Bronchus fibroblast of lung (primary cell): ENCODE data around the gene APOL1.

DNA sequence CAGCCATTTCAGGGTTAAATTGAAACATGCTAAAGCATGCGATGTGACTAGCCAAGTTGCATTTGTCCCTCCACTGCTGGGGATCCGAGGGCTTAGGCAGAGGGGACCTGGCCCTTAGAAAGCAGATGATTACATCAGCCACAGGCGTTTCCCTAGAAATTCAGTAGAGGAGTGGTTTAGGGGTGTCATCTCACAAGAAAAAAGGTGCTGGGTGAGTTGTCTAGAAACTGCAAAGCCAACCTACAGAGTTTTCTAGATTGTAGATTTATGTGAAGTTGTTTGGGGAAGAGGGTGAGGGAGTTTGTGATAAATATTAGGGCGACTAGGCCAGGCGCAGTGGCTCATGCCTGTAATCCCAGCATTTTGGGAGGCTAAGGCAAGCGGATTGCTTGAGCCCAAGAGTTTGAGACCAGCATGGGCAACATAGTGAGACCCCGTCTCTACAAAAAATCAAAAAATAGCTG lies 615 bp downstream of the APOL6 start:
- RAMPAGE, long total RNA, result no peak

GRCh38 chr22:35737697-35738027 lies 20.0 kb downstream of the APOL5 start:
- RAMPAGE, long total RNA, result no peak

GRCh38 chr22:35885196-35885655 lies 143.4 kb downstream of the RBFOX2 start:
- RAMPAGE, long total RNA, result no peak

- RAMPAGE, long total RNA, result no peak
These were observed 125.5 kb downstream of the RBFOX2 start for GRCh38 chr22:35903069-35903667.

GRCh38 chr22:35903848-35904780 lies 124.5 kb downstream of the RBFOX2 start:
- RAMPAGE, long total RNA, result no peak

DNA sequence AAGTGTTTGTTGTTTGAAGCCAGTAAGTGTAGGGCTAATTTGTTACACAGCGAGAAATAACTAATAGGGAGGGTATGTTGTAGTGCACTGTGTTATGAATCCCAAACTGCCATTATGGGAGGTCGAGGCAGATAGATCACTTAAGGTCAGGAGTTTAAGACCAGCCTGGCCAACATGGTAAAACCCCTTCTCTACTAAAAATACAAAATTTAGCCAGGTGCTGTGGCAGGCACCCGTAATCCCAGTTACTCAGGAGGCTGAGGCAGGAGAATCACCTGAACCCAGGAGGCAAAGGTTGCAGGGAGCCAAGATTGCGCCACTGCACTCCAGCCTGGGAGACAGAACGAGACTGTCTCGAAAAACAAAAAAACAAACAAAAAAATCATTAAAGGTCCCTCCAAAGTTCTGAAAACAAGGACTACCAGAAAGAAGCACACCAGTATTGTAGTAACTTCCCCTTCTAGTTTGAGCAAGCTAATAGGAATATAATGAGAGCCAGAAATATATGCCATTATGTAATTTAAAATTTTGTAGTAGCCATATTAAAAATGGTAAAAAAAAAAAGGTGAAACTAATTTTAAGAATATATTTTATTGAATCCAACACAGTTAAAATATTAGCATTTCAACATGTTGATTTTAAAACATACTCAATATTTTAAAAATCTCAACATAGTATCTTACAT lies 34.9 kb downstream of the RBFOX2 start:
- RAMPAGE, long total RNA, result no peak

DNA sequence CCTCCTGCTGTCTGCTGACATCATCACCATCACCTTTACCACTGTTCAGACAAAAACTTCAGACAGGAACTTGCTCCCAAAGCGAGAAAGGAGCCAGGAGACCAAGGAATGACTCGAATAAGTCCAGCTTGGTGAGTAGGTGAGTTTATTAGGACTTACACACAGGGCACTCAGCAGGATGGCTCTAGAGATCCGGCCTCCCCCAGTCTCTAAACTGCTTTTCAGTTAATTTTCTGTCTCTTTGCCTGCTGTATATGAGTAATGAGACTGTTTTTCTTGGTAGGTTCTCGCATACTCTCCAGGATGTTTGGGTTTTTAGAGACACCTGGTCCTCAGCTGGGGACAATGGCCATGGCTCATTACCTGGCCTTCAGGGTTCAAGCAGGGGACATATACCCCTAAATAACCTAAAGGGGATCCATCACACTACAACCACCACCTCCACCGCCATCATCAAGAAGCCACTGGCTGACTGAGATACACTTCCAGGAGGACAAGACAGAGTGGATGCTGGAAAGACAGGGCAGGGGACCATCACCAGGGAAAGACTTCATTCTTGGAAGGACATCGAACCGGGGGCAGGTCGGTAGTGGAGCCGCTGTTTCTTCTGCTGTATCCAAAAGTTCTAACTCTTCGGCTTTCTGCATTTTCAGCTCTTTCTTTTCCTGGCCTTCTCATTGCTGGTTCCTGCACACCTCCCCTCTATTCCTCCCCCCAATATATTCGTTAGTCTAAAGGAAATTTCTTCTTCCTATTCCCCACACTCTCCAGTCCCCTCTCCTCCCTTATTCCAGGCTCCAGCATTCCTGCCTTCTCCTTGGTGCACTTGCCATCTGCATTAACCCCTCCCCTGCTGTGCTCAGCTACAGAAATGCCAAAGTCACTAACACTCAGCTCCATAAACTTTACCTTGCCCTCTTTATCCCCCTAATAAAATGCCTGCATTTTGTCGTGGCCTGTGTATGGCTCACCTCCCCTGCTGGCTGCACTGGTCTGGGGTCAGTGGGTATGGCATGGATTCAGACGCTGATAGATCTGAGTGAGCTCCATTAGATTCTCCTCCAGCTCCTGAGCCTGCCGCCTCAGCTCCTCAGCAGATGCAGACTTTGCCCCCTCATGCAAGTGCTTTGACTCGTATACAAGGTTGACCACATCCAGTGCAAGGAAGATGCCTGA lies 20.0 kb downstream of the APOL3 start:
- RAMPAGE, long total RNA, result no peak

GRCh38 chr22:36142934-36143963 lies 17.3 kb downstream of the APOL3 start:
- RAMPAGE, long total RNA, result no peak

GRCh38 chr22:36252601-36253719 lies at the start of gene APOL1:
Gene APOL1, plus strand, starts transcription at chr22:36253133.
- RAMPAGE, long total RNA, result no peak

DNA sequence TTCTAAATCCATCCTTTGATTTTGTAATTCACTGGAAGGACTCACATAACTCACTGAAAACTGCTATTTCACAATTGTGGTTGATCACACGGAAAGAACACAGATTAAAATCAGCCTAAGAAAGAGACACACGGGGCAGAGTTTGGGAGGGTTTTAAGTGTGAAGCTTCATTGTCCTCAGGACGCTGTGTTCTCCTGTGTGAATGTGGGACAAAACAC lies 10.4 kb downstream of the APOL1 start:
- RAMPAGE, long total RNA, result no peak

DNA sequence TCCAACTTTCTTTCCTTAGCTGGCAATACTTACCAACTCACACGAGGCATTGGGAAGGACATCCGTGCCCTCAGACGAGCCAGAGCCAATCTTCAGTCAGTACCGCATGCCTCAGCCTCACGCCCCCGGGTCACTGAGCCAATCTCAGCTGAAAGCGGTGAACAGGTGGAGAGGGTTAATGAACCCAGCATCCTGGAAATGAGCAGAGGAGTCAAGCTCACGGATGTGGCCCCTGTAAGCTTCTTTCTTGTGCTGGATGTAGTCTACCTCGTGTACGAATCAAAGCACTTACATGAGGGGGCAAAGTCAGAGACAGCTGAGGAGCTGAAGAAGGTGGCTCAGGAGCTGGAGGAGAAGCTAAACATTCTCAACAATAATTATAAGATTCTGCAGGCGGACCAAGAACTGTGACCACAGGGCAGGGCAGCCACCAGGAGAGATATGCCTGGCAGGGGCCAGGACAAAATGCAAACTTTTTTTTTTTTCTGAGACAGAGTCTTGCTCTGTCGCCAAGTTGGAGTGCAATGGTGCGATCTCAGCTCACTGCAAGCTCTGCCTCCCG lies 12.8 kb downstream of the APOL1 start:
- RAMPAGE, long total RNA, result no peak

GRCh38 chr22:36287867-36288238 lies 34.9 kb downstream of the APOL1 start:
- RAMPAGE, long total RNA, result no peak

GRCh38 chr22:36300602-36301222 lies 47.8 kb downstream of the APOL1 start:
- RAMPAGE, long total RNA, result no peak

DNA sequence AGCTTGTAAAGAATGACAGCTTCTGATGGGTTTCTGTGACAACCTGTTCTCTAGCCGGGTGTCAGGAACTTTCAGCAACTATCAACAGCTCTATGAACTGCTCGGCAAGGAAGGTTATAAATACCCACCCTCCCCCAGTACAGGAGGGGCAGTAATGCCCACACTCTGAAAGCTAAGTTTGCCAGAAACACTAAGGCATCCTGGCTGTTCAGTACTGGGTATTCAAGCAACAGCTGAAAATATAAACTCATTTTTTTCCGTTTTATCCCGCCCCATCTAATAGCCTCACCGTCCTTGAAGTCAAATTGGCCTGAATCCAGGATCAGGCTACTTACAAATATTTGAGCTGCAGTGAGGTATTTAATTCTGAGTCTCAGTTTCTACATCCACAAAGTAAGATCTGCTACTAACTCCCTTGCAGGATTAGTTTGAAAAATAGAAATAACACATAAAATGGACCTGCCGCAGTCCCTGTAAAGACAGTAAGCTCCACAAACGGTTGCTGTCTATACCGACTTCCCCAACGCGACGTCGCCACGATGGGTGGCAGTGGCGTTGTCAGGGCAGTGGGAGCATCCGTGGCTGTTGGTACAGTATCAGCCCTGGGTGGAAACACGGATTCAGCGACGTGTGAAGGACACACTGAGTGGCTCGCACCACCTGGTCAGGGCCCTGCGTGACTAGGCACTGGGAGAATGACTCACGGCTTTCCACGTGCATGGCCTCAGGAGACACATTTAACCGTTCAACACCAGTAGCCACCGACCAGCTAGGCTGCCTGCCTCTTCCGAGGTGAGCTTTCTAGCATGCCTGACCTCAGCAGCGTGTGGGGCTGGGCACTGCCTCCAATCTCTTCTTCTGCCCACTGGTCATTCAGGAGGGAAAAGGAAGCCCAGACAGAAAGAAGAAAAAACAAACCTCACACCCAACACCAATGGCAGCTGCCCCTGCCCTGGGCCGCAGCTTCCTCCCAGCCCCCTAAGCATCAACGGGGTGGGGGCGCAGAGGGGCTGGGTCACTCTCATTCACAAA lies 59.3 kb downstream of the MYH9 start:
- RAMPAGE, long total RNA, result no peak

DNA sequence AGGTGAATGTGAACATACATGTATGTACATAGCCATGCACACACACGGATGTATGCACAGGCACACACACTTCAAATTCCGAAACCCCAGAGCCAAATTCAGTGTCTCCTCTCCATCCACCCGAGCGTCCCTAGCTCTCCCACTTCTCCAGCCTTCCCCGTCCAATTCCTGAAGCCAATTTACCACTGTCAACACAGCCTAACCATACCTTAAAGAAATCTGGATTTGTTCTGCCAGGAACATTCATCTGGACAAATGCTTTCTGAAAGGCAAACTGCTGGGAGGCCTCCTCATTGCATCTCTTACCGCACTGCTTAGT lies 57.8 kb downstream of the MYH9 start:
- RAMPAGE, long total RNA, result no peak

DNA sequence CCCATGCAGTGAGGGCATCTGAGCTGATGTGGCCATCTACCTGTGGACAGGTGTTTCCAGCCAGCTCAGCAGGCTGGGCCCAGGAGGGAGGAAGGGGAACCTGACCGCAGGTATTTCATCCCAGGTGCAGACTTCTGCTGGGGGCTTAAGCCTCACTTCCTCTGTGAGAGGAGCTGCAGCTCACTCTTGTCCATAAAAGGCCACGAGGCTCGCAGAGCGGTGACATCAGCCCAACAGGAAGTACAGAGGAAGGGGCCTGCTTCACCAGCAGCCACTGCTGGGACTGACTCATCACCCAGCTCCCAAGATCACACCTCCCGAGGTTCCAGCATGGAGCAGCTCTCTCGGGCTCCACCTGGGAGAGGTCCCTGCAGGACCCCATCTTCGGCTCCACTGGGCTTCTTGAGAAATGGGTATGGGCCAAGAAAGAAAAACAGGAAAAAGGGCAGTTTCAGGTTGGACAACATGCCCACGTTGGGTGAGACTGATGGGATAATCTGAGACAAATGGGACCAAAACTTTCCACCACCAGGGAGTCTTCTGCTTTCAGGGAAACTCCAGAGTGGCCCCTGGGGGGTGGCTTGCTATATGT lies 56.3 kb downstream of the MYH9 start:
- RAMPAGE, long total RNA, result no peak

DNA sequence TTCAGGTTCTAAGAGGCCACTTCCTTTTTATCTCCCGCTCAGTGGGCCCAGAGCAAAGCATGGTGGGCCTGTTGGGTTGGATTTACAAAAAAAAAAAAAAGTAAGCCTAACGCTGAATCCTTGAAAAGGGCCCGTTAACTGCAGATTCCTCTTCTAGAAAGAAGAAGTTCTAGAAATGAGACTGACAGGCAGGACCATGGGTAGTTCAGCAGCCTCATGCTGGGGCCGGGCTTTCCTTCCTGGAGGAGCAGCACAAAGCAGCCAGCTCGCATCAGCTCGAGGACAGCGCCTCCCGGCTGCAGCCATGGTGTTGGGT lies 53.8 kb downstream of the MYH9 start:
- RAMPAGE, long total RNA, result no peak

DNA sequence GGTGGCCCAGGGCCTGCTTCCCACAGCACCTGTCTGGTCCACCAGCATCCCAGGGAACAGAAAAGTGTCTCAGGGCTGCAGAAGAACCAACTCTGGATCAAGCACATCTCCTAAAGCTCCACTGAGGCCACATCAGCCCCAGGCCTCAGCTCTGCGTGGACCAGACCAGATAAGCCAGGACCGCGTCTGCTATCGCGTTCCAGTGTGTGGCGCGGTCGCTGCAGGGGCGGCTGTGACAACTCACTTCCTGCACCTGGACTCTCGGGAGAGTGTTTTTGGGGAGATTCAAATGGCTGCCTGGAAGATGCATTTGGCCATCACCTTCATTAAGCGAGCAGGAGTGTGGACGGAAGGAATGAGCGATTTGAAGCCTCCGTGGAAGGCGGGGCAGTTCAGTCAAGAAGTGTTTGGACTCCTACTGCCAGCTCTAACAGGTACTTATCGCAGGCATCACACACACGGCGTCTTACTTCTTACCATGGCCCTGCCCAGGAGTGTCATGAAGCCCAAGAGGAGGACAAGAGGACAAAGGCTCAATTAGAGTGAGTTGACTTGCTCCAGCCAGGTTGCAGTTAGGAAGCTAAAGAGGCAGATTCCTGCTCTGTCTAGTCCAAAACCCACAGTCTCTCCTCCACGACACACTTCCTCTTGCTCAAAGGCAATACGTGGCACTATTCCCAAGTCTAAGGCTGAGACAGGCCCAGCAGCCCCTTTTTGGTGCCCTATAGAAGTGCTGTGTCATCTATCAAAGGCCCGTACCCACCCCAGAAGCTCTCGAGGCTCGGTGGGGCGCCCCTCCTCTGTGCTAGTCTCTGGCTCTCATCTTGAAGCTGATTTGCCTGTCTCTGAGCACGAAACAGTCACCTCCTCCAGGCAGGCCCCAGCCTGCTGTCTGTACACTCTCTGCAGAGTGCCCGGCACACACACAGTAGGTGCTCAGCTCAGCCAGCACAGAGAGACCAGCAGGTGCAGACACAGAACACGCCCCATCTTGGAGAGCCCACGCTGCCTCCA lies 53.1 kb downstream of the MYH9 start:
- RAMPAGE, long total RNA, result no peak

DNA sequence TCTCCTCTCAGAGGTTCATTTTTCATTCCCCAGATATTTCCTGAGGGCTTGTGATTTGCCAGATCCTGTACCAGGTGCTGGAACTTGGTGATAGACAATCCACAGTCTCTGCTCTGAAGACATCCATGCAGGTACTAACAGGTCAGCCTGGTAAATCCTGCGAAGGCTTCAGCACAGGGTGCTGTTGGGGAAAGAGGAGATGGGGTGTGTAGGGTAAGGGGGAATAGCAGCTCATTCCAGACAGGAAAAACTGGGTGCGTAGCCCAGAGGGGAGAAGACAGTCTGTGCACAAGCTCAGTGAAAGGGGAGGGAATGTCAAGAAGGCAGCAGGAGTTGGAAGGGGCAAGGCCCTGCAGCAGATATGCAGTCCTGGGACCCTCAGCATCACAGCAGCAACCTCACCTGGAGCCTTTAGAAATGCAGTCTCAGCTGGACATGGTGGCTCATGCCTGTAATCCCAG lies 8.3 kb upstream of the MYH9 start:
- RAMPAGE, long total RNA, result no peak

DNA sequence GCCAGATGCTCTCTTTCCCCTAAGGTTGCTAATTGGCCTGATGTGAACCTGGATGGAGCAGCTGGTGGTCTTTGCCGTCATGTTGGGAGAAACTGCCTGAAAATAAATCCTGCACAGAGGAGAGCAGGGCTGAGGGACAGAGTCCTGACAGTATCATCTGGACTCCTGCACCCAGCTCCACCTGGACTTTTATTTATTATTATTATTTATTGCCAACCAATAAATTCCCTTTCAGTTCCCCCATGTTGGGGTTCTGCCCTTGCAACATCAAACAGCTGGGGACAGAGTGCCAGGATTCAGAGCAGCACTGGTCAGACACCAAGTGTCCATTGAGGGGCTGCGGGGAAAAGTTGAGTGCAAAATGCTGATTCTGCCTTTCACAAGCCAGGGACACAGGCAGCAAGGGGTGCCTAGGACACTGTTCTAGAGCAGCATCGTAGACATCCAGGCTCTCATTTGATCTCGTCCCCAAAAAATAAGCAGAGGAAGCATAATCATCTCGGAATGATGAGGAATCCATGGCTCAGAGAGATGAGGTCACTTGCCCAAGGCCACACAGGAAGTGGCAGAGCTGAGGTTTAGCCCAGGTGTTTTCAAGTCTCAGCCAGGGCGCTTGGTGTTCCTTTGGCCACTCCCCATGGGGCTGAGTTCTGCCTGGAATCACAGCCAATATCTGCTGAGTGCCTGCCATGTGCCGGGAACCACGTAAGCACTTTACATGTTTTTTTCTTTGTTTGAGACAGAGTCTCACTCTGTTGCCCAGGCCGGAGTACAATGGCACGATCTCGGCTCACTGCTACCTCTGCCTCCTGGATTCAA lies 29.3 kb upstream of the MYH9 start:
- RAMPAGE, long total RNA, result no peak